PC-3 (cell line): ENCODE measurements around a stretch of chr10.

DNA sequence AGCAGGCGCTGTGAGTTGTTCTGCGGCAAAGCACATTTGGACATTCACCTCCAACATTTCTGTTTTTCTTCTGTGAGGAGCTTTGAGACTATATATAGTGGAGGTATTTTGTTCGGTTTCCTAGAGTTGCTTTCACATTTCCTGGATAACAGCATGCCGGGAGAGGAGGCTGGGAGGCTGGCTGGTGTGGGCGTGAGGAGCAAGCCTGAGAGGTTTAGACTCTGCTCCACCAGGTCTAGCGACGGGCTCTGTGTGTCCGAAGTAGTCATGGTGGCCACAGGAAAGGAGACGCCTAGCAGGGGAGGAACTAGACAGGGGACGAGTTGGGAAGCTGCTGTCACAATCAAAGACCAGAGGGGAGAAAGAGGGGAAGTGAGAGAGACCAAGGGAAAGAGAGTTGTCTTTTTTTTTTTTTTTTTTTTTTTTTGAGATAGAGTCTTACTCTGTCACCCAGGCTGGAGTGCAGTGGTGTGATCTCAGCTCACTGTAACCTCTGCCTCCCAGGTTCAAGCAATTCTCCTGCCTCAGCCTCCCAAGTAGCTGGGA lies 19.6 kb downstream of the PTPRE start:
- RAMPAGE, long total RNA = no peak

- RAMPAGE, long total RNA = no peak
Measured at GRCh38 chr10:127934277-127934743, 27.4 kb downstream of the PTPRE start.

DNA sequence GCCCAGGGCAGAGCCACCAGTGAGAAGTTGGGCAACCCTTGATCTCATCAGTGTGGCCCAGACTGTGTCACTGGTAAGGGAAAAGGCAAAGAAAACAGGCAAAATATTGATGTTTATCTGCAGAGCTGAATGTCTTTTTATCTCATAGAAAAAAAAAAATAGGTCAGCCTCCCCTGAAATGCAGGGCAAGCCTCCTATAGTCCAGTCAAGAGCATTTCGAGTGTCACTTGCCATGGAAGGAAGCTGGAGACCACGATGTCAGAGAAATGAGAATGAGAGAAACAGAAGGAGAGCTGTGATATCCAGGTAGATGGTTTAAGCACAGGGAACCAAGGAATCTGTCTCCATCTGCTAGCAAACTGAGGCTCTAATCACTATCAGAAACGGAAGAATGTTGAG lies 35.0 kb downstream of the PTPRE start:
- RAMPAGE, long total RNA = no peak

- RAMPAGE, long total RNA = no peak
Measured at GRCh38 chr10:127978914-127979592, 72.2 kb downstream of the PTPRE start.

GRCh38 chr10:127990307-127990838 lies 83.5 kb downstream of the PTPRE start:
- RAMPAGE, long total RNA = no peak

DNA sequence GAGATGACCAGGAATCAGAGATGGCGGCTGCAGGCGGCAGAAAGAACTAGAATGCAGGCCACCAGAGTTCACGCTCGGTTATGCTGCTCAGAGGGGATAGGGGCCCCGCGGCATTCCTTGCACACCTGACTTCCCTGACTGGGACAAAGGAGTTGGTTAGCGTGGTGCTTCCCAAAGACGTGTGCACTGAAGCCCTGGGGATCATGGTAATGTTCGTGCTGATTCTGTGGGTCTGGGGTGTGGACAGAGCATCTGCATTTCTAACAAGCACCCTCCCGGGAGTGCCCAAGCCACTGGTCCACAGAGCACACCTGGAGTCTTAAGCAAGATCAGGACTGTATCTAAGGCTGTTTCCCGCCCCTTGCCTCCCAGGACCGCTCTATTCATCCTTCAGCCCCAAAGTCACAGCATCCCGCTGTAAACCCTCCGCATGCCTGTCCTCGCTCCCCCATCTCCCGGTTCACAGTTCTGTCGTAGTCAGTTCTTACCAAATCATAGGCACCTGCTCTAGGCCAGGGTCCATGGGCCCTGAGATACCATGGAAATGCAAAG lies 70.9 kb downstream of the MKI67 start:
- RAMPAGE, long total RNA = no peak

DNA sequence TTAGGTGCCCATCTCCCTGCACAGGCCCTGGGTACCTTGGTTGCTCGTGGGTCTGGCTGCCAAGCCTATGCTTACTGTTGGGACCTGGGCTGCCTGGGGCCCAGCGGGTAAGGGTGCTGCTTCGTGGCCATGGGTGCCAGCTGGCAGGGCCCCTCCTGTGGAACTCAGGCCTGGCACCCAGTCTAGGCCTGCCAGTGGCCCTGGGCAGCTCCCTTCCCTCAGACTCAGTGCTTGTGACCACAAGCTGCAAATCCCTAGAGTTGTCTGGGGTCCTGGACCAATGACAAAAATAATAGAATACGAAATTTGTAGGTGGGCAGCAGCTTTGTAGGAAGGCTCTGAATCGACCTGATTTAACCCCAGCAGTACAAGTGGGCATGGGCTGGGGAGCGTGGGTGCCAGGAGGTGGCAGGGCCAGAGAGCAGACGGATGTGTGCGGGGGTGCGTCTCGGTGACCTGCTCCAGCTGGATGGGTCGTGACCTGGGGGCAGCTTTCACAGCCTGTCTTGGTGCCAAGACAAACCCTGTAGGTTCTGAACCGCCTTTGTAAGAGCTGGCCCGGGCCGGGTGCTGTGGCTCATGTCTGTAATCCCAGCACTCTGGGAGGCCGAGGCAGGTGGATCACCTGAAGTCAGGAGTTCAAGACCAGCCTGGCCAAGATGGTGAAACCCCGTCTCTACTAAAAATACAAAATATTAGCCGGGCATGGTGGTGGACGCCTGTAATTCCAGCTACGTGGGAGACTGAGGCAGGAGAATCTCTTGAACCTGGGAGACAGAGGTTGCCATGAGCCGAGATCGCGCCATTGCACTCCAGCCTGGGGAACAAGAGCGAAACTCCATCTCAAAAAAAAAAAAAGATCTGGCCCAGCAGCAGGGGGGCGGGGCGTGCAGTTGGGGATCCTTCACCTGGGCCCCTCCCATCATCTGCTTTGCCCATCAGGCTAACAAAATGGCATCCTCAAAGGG lies 69.6 kb downstream of the MKI67 start:
- RAMPAGE, long total RNA = no peak

DNA sequence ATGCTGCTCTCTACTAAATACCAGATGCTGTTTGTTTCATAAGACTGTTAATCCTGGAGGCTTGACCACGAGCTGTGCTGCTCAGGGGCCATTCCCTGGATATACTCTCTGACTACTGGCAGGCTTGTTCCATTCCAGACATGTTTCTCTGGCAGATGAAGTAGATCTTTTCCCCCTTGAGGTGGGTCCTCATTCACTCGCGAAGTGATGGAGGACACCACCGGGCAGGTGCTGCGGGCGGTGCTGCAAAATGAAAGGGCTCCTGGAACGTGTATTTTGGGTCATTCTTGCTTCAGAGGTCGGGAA lies 61.1 kb downstream of the MKI67 start:
- RAMPAGE, long total RNA = no peak

GRCh38 chr10:128097314-128098041 lies 28.7 kb downstream of the MKI67 start:
- RAMPAGE, long total RNA = no peak

DNA sequence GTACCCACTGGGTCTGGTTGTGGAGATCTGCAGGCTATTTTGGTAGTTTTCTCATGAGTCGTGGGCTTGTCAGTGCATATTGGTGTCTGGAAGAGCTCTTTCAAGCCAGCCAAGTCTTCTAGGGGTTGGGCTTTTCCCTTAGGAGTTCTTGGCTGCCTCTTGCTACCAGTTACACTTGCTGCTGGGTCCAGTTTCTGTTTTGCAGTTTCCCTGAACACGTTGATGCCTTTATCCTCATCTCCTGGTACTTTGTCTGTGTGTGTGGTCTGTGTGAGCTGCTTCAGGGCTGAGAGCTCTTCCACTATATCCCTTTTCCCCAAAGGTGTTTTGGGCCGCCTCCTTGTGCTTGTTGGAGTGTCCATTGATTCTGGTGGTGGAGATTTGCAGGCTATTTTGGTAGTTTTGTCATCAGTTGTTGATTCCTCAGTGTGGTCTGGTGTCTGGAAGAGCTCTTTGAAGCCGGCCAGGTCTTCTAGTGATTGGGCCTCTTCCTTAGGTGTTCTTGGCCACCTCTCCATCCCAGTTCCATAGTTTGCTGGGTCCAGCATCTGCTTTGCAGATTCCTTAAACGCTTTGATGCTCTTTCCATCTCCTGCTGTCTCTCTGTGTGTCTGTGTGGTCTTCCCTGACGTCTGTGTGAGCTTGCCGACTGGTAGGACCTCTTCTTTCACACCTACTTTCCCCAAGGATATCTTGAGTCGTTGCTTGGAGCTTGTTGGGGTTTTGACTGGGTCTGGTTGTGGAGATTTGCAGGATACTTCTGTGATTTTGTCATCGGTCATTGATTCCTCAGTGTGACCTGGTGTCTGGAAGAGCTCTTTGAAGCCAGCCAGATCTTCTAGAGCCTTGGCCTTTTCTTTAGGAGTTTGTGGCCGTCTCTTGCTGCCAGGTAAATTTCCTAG lies 20.8 kb downstream of the MKI67 start:
- RAMPAGE, long total RNA = no peak

GRCh38 chr10:128187537-128187973 lies 61.3 kb upstream of the MKI67 start:
- RAMPAGE, long total RNA = no peak

GRCh38 chr10:128875962-128876385 lies 591.1 kb upstream of the MGMT start:
- RAMPAGE, long total RNA = no peak

GRCh38 chr10:129952917-129953751 lies 10.9 kb downstream of the EBF3 start:
- RAMPAGE, long total RNA = no peak

DNA sequence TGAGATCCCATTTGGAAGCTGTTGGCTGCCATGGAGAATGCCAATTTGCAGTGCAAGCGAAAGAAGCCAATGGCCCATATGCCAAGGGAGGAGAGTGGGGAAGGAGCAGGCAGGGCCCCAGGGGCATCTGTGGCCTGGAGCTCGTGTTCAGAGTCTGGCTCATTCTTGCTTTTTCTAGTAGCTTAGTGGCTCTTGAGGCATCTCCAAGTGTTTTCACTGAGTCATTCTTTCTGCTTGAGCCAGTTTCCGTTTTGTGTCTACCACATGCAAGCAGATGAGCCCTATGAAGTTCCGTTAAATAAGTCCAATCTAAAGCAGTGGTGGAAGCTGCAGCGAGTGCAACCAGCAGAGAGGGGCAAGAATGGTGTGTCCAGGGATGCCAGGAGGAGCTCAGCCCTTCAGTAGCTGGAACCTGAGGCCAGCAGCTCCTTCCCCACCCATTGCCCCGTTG lies 57.3 kb upstream of the EBF3 start:
- RAMPAGE, long total RNA = no peak

DNA sequence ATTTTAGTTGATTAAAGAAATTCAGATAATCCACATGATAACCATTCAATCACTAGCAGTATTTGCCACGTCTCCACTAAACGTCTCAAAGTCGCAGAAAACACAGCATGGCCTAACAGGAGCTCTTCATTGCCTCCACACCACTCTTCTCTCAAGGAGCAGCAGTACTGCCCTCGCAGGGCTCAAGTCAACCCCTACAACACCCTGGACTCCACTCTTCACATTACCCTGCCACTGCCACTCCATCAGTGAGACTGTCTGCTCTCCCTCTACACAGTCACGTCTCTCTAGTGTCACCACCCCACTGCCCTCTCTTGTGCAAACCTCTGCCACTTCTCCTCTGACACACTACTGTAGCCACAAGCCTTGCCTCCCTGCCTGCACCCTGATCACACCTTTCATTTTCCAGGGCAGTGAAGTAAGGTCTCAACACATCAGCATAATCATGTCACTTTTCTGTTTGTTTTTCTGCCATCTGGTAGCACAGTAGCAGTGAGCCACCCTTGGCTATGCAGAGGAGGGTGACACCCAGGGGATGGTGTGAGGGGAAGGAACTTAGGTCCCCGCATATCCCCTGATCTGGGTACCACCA lies 1.7 kb downstream of the C10orf143 start:
- RAMPAGE, long total RNA = no peak

- RAMPAGE, long total RNA = no peak
Measured at GRCh38 chr10:131907670-131908178, 6.9 kb downstream of the PPP2R2D start.

- RAMPAGE, long total RNA = no peak
Measured at GRCh38 chr10:131912573-131913100, 11.8 kb downstream of the PPP2R2D start.

GRCh38 chr10:131947790-131948371 lies 33.8 kb downstream of the BNIP3 start:
- RAMPAGE, long total RNA = no peak

DNA sequence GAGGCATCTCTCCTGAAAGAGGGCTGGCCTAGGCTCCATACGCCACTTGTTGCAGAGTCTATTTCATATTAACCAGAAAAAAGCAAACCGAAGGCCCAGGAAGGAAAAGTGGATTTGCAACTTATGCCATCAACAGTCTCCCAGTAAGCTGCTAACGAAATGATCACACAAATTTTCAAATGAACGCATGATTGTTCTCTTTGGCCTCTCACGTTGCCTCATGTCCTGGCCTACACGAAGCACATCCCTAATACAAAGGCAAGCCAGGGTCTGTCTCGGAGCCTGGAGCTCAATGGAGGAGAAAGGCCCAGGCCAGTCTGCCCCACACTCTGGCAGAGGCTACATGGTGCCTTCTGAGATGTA lies 6.1 kb downstream of the BNIP3 start:
- RAMPAGE, long total RNA = no peak

- RAMPAGE, long total RNA = no peak
Measured at GRCh38 chr10:131979772-131980431, 1.8 kb downstream of the BNIP3 start.